Esophagus muscularis mucosa (tissue), 4 donors: ENCODE results near the gene KCNMB4.

- PRO-cap = no peak
- RAMPAGE, long total RNA, 4 experiments = no peak in any of the 4 experiments
Observed at GRCh38 chr12:69825375-69825604, 263 bp downstream of the MYRFL start.

DNA sequence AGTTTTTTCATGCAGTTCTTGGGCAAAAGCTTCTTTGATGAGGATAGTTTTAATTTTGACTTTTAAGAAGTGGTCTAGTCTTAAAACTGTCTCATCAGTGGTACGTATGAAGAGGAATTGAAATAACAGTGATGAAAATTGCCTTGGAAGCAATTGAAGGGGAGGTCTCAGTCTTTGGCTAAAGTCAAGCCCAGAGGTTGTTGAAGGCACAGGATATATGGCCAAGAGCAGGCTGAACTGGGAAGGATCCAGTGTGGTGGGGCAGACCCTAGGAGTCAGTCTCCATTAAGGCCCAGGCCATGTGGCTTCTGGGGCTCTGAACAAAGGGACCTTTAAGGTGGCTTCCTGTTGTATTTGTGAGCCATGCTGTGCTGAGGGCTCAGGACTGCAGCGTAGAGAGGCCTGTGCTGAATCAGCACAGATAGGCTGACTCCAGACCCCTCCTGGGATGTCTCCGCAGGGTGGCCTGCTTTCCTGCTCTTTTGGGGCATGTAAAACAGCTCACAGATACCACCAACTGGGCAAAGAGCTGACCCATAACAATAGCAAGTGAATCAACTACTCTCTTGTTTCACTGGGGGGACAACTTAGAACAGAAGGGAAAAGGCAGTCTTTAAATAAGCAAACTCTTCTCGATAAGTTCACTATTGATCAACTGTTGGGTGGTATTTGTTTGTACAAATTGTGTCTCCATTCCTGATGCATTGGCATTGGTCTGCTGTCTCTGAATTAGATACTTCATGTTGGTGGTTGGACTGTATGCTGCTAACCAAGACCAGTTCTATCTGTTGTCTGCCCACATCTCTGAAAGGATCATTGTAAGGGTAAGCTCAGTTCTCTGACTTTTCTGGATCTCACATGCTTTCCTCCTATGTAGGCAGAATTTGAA lies 71.6 kb downstream of the MYRFL start:
- PRO-cap = no peak
- RAMPAGE, long total RNA, 4 experiments = no peak in any of the 4 experiments

GRCh38 chr12:70243527-70244342 lies 502 bp downstream of the CNOT2 start:
- PRO-cap = bidirectional peak, plus-strand start at chr12:70243743, minus-strand start at chr12:70243837
- RAMPAGE, long total RNA, 4 experiments = start-site peak on the plus strand in 1 of 4 experiments, at chr12:70243720-70244138 at its widest, 6 to 12 reads per replicate

GRCh38 chr12:70250262-70251037 lies 7.2 kb downstream of the CNOT2 start:
- PRO-cap = no peak
- RAMPAGE, long total RNA, 4 experiments = no peak in any of the 4 experiments

GRCh38 chr12:70366055-70367051 lies at the start of gene KCNMB4:
Gene KCNMB4, plus strand, starts transcription at chr12:70366290.
- PRO-cap = bidirectional peak, plus-strand start at chr12:70366229, minus-strand start at chr12:70366144; bidirectional peak, plus-strand start at chr12:70366290, minus-strand start at chr12:70366326
- RAMPAGE, long total RNA, 4 experiments = no peak in any of the 4 experiments

- PRO-cap = bidirectional peak, plus-strand start at chr12:70558210, minus-strand start at chr12:70558035
- RAMPAGE, long total RNA, 4 experiments = no peak in any of the 4 experiments
Observed at GRCh38 chr12:70557385-70558506, 79.5 kb downstream of the PTPRB start.

DNA sequence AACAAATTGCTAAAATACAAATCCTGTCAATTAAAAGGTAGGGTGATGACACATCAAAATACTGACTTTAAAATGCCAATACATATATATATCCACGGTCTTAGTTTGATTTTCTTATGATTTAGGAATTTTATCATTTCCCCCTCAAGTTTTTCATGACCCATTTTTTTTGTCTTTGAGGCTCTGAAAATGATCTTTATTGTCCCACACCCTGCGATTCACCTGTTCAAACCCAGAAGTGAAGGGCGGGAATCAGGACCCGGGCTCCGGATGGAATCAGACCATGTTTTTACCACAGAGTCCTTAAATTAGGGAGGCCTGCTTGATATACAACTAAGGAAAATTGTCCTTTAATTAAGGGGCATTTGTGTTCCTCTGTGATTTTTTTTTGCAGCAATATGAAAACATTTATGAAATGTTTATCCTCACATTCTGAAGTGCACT lies 794 bp downstream of the TSPAN8 start:
- PRO-cap = no peak
- RAMPAGE, long total RNA, 4 experiments = no peak in any of the 4 experiments

DNA sequence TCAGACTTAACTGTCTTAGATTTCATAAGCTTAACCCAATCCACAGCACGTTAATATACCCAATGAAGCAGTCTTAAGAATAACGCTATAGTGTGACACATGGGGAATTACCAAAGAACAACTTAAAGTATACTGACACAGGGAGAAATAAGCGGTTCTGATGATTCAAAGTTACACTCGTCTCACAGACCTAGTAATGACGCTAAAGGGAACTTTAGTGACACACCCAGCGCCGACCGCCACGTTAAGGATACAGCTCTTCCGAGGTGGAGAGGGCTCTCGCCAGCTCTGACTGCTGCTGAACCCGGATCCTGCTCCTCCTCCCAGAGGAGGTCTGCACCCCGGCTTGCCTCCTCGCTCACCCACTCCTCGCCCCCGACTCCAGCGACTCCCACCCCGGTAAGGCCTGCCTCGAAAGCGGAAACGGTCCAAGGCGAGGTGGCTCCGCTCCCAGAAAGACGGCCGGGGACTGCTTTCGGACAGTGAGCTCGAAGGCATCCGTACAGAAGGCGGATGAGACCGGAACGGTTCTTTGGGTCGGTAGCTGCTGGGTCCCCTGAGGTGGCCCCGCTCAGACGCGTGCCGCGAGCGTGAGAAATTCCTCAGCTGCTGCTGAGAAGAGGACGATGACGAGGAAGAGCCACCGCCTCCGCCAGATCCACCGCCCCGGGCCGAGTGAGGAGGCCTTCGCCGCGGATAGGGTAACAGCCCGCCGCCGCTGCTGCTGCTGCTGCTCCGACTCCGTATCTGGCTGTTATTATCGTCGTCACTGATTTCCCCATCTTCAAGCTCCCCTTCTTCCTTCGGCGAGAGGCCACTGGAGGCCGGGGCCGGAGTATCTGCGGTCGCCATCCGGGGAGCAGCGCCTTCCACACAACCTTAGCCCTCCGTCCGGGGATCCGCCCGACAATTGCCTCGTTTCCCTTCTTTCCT lies 623 bp downstream of the ZFC3H1 start:
- PRO-cap = unidirectional peak, plus-strand start at position 223 of the sequence; bidirectional peak, plus-strand start at position 503 of the sequence, minus-strand start at position 471 of the sequence; bidirectional peak, plus-strand start at position 655 of the sequence, minus-strand start at position 677 of the sequence
- RAMPAGE, long total RNA, 4 experiments = start-site peak on the plus strand in 1 of 4 experiments, centred at positions 233 to 415 of the sequence, 5 to 19 reads per replicate

DNA sequence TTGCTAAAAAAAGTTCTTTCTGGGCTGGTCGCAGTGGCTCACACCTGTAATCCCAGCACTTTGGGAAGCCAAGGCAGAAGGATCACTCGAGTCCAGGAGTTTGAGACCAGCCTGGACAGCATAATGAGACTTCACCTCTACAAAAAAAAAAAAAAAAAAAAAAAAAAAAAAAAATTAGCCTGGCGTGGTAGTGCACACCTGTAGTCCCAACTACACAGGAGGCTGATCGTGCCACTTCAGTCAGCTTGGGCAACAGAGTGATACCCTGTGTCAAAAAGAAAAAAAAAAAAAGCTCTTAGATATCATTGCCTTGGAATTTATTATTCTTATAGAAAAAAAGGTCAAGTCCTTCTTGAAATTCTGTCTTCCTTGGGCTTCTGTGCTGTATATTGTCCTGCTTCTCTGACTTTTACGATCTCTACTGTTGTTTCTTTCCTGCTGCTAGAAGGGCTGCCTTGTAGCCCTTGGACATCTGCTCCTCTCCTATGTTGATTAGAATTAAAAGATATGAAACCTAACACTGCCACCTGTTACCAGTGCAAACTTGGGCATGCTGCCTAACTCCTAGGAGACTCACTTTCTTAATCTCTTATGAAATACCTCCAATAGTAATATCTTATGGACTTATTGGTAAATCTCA lies 5.7 kb downstream of the TMEM19 start:
- PRO-cap = no peak
- RAMPAGE, long total RNA, 4 experiments = no peak in any of the 4 experiments

DNA sequence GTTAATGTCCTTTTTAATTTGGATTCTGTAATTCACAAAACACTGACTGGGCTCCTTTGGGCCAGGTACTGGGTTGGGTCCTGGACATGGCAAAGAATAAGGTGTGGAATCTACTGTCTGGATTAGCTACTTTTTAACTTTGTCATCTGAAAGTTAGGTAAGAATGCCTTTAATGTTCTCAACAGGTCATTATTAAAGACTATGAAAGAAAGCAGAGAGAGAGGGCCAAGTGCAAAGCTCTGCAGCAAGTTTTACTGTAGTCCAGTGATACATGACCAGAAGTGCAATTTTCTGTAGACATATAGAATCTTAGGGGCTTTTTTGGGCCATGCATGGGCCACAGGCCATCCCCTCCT lies 4.5 kb downstream of the RAB21 start:
- PRO-cap = no peak
- RAMPAGE, long total RNA, 4 experiments = no peak in any of the 4 experiments

DNA sequence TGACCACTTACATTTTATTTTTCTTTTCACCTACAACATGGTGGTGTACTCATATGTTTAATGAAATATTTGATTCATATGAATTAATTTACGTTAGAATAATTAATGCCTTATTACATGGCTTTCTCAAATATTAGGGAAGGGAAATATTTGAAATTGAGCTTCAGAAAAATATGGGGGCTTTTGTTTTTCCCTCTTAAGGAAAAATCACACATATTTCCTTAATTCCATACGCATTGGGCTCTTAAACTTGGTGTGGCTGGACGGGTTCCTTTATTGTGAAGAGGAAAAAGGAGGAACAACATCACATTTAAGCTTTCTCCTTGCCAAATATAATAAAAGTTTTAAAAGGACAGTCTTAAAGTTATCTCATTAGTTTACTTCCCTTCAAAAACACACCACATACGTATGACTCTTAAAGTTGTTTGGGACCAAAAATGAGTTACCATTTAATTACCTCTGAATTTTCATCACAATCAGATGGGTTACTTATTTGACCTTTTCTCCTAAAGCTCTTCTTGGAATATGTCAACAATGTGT lies 16.2 kb downstream of the RAB21 start:
- PRO-cap = no peak
- RAMPAGE, long total RNA, 4 experiments = no peak in any of the 4 experiments

- PRO-cap = no peak
- RAMPAGE, long total RNA, 4 experiments = no peak in any of the 4 experiments
Observed at GRCh38 chr12:71791786-71792269, 37.2 kb downstream of the RAB21 start.

- PRO-cap = no peak
- RAMPAGE, long total RNA, 4 experiments = no peak in any of the 4 experiments
Observed at GRCh38 chr12:71947351-71948194, 8.9 kb downstream of the TPH2 start.

DNA sequence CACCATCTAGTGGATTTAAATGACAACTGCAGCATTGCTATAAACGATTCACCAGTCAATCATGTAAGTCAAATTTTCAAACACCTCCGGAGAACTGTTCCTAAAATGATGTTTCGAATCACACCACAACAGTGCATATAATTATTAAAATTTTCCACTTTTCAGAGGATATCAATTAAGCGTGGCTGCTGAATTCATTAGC lies 339 bp upstream of the ATXN7L3B start:
- PRO-cap = no peak
- RAMPAGE, long total RNA, 4 experiments = no peak in any of the 4 experiments

- PRO-cap = no peak
- RAMPAGE, long total RNA, 4 experiments = no peak in any of the 4 experiments
Observed at GRCh38 chr12:74964221-74964492, 245.5 kb downstream of the KCNC2 start.

DNA sequence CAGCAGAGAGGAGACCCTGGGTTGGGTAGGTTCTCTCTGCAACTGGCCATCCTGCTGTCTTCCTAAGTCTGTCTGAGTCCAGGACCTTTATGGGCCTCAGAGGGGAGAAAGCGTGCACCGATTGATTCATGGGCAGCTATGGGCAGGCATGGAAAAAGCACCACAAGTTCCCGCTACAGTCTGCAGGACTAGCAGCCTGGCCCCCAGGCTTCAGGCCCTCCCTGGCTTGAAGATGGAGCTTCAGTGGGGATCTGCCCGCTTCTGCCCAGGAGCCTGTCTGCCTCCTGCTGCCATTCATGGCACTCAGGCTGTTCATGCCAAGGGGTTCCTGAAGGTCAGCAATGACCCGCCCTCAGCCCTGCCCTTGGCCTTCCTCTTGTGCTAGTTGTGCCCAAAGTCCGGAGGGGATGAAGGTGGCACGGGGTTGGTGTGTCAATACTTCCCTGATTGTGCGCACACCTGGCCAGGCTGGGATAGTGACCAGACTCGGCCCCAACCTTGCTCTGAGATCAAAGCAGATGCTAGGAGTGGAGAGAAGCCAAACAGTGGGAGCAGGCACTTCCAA lies 224.1 kb downstream of the KCNC2 start:
- PRO-cap = no peak
- RAMPAGE, long total RNA, 4 experiments = no peak in any of the 4 experiments

- PRO-cap = no peak
- RAMPAGE, long total RNA, 4 experiments = no peak in any of the 4 experiments
Observed at GRCh38 chr12:75783078-75783553, 271.7 kb upstream of the KRR1 start.

DNA sequence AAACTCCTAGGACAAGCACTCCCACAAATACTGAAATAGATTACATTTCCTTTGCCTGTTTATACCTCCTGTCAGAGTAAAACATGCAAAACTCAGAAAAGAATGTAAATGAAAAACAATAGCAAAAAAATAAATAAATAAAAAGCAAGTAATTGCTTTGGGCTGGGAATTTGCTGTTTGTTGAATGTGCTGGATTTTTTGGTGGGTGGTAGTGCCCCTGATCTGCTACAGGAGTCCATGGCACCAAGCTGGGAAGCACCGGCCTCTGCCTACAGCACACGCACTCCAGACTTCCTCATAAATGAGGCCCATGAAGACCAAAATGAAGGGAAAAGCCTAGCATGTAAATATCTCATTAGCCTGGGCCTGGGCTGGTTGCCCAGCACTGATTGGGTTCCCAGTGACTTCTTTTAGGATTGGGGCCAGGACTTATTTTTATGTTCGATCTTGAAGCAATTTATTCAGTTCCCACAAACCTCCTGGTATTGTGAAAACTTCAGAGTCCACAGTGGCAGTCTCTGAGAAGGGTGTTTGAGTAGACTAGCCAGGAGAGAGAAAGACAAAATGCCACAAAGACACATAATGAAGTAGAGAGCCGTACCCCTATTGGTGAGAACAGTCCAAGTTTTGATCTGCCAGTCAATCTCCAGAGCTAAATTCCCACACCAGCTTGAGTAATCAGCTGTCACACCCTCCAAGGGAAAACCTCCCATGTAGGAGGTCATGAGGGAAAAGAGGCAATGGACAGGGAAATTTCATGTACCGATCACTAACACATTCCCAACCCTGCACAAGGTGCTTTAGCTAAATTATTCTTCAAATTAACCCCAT lies 131.2 kb downstream of the NAP1L1 start:
- PRO-cap = no peak
- RAMPAGE, long total RNA, 4 experiments = no peak in any of the 4 experiments

- PRO-cap = no peak
- RAMPAGE, long total RNA, 4 experiments = no peak in any of the 4 experiments
Observed at GRCh38 chr12:76050143-76050863, 34.2 kb downstream of the NAP1L1 start.

DNA sequence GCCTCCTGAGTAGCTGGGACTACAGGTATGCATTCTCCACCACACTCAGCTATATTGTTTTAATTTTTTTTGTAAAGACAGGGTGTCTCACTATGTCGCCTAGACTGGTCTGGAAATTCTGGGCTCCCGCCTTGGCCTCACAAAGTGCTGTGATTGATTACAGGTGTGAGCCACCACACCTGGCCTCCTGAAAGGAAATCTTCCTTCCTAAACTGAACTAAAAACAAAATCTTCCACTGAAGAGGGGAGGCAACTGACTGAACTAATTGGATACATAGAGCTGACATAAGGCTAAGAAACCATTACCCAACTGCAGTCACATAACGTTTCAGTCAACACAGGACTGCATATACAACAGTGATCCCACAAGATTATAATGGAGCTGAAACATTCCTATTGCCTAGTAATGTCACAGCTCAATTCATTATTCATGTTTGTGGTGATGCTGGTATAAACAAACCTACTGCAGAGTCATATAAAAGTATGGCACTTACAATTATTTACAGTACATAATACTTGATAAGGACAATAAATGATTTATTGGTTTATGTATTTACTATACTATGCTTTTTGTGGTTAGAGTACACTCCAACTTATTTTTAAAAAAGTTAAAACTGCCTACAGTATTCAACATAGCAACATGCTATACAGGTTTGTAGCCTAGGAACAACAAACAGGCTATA lies 4.5 kb downstream of the NAP1L1 start:
- PRO-cap = no peak
- RAMPAGE, long total RNA, 4 experiments = no peak in any of the 4 experiments